Metastatic Pancreatic Carcinoma in the Ovary (tissue), 1 donor: ENCODE measurements around a stretch of chr10.

GRCh38 chr10:63442413-63443312, 23.1 kb downstream of the JMJD1C start:
- PRO-cap = no peak

DNA sequence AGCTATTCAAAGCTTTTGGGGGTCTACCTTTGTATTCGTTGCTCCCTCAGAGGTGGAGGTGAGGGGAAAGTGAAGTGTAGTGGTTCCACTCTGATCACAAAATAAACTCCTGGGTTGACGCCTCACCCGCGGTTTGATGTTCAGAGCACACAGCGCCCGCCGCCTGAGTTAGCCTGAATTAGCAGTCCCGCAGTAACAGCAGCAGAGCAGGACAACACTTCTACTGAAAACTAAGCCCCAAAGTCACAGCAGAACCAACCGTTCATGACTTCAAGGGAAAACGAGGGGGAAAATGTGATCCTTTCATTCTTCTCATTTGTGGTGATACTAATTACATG, 395 bp upstream of the JMJD1C start:
- PRO-cap = unidirectional peak, minus-strand start at position 103 of the sequence

- PRO-cap = no peak
These were observed 24.6 kb upstream of the REEP3 start for GRCh38 chr10:63496528-63497011.

DNA sequence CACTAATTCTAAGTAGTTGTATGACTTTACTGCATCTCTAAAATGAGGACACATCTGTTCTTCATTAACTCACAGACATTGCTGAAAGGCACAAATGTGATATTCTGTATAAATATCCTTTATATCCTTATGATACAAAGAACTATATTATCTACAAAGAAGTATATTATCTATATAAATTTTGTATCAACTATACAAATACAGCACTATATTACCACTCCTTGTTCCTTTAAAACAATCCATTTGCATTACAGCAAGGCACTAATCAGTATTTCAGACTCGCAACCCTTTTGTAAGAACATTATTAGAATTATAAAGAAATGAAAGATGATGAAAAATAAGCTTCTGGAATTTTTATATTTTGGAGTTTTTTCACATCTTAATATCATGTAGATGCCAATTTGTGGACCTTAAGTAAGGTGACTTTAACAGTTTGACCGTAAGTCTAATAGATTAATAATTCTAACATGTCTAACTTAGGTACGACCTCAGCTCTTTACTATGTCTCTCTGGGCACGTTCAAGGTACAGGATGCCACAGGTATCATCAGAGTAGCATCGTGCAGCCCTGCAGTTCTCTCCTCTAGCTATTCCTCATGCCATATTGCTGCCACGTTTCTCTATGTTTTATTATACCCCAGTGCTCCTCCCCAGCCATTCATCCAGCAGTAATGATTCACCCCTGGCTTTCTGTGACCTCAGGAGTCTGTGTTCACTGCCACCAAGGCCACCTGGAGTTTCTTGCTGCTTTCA, 21.4 kb downstream of the REEP3 start:
- PRO-cap = no peak

DNA sequence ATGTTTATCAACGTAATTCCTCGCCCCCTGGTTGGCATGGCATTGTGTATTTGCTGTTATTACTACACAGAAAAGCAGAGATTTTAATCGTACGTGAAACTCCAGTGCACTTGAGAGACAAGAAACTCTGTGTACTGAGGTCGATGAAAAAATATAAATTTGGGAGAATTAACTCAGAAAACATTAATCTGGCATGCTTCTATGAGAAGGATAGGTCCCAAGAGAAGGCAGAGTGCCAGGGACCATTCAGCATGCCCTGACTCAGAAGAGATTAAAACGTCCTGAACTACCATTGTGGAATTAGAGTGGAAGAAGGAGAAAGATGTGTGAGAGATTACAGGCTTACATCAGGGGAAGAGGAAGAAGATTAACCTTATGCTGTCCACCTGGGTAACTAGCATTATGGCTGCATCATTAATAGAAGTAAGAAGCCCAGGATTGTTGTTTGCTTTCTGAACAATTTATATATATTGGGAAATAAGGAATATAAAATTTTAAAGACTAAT, 72.4 kb downstream of the REEP3 start:
- PRO-cap = no peak

DNA sequence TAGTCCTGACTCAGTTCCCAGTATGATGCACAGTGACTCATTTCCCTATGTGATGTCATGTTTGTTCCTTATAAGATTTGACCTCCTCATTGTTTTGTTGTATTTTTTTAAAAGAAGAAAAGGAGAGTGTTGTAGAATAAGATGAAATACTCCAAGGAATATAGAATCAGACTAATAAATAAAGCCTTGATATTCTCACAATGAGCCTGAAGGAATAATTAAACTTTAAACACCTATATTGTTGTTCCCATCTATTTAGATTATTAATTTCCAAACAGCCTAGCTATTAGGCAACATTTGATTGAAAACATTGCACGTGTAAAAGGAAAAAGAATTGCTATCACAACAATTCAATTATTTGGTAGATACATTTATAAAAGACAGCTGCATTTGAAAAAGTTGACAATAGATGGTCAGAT, 186.3 kb downstream of the REEP3 start:
- PRO-cap = no peak

DNA sequence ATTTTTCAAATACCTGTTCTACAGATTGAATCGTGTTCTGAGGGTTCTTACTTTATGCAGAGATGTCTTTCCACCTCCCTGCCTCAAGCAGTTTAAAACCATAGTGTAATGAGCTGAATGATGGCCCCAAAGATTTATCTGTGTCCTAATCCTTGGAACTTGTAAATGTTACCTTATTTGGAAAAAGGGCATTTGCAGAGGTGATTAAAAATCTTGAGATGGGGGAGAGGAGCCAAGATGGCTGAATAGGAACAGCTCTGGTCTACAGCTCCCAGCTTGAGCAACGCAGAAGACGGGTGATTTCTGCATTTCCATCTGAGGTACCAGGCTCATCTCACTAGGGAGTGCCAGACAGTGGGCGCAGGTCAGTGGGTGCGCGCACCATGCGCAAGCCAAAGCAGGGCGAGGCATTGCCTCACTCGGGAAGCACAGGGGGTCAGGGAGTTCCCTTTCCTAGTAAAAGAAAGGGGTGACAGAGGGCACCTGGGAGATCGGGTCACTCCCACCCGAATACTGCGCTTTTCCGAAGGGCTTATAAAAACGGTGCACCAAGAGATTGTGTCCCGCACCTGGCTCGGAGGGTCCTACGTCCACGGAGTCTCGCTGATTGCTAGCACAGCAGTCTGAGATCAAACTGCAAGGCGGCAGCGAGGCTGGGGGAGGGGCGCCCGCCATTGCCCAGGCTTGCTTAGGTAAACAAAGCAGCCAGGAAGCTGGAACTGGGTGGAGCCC, 599.0 kb downstream of the REEP3 start:
- PRO-cap = no peak

DNA sequence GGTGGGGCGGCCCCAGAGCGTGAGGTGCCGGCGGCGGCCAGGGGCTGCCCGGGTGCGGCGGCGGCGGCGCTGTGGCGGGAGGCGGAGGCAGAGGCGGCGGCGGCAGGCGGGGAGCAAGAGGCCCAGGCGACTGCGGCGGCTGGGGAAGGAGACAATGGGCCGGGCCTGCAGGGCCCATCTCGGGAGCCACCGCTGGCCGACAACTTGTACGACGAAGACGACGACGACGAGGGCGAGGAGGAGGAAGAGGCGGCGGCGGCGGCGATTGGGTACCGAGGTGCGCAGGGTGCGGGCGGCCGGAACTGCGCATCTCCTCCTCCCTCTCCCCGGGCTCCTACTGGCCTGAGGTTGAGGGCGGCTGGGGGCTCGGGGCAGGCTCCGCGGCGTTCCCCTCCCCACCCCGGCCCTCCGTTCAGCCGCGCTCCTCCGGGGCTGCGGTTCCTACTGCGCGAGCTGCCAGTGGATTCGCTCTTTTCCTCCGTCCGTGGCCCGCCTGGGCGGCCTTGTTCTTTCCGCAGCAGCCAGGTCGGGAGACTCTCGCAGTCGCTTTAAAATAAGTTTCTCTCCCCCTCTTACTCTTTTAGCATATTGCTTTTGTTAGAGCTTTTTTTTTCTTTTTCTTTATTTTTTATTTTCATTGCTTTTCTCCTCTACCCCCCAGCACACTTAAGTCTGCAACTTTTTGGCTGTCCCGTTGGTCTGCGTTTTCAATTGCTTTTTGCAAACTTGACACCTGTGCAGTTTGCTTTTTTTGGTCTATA, 599 bp downstream of the SIRT1 start:
- PRO-cap = bidirectional peak, plus-strand start at position 90 of the sequence, minus-strand start at position 73 of the sequence; bidirectional peak, plus-strand start at position 345 of the sequence, minus-strand start at position 132 of the sequence; bidirectional peak, plus-strand start at position 437 of the sequence, minus-strand start at position 446 of the sequence

GRCh38 chr10:67904326-67904761, 19.9 kb downstream of the SIRT1 start:
- PRO-cap = no peak

DNA sequence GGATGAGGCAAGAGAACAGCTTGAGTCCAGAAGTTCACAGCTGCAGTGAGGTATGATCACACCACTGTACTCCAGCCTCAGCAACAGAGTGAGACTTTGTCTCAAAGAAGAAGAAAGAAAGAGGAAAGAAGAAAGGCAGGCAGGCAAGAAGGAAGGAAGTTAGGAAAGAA, 13.2 kb upstream of the HNRNPH3 start:
- PRO-cap = no peak

GRCh38 chr10:68331269-68331993, 433 bp upstream of the HNRNPH3 start:
- PRO-cap = bidirectional peak, plus-strand start at chr10:68331482, minus-strand start at chr10:68331490; bidirectional peak, plus-strand start at chr10:68331695, minus-strand start at chr10:68331670; bidirectional peak, plus-strand start at chr10:68332088, minus-strand start at chr10:68331912

DNA sequence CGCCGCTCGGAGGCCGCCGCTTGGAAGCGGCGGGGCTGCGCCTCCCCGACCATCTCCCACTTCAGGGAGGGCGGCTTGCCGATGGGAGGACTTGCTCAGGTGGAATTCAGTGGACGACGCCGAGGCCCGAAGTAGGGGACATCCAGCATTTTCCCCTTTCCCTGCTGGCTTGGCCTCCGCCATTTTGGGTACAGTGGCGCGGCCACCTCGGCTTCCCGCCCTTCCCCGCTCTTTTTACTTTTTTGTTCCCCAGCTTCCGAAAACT, 389 bp downstream of the HNRNPH3 start:
- PRO-cap = no peak

- PRO-cap = no peak
These were observed 5.7 kb upstream of the PBLD start for GRCh38 chr10:68338115-68339064.

DNA sequence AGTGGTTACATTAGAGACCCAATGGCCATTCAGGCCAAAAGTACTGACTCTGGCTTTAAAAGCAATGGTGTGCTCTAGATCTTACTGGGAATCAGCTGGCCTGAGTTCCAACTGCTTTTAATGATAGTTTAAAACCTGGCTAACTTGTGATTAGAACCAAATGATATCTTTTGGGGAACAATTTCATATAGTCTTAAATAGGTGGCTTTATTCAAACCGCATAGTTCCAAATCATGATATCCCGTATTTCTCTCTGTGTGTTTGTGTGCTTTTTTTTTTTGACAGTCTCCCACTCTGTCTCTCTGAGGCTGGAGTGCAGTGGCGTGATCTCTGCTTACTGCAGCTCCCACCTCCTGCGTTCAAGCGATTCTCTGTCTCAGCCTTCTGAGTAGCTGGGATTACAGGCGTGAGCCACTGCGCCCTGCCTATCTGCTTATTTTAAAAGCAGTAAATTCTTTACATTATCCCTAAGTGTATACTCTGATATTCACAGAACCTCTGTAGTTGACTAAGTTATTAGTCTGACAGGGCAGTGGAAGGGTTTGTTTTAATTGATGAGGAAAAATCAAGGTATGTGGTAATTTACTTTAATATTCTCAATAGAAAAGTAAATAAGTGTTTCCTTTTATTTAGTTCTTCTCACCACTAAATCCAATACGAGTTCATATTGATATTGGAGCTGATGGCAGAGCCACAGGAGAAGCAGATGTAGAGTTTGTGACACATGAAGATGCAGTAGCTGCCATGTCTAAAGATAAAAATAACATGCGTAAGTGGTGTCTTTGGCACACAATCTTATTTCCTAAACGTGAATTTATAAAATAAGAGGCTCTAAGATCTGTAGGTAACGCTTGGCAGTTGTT, 8.0 kb upstream of the PBLD start:
- PRO-cap = no peak

DNA sequence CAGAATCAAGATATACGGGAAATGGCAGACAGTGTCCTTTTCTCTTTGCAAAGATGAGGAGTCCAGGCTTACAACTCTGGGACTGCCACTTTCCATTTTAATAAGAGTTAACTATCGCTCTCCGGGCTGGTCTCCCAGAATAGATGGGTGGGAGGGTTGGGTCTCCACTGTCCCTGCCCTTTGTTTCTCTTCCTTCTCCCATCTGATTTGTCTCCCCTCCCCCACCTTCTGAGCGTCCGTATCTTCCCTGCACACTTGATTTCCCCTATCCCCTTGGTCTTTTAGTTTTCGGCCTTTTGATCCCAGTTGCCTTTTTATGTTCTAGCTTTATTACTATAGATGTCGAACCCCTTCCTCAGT, 2.4 kb downstream of the TET1 start:
- PRO-cap = no peak

GRCh38 chr10:68949970-68950826, 5.8 kb upstream of the DDX21 start:
- PRO-cap = no peak

DNA sequence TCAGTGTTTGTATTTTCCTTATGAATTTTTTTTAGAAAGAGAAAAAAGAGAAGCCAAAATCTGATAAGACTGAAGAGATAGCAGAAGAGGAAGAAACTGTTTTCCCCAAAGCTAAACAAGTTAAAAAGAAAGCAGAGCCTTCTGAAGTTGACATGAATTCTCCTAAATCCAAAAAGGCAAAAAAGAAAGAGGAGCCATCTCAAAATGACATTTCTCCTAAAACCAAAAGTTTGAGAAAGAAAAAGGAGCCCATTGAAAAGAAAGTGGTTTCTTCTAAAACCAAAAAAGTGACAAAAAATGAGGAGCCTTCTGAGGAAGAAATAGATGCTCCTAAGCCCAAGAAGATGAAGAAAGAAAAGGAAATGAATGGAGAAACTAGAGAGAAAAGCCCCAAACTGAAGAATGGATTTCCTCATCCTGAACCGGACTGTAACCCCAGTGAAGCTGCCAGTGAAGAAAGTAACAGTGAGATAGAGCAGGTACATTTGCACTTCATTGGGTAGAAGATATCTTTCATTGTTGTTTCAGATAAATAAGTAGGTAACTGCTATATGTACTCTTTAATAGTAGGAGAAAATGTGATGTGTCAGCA, 3.9 kb downstream of the DDX21 start:
- PRO-cap = no peak

DNA sequence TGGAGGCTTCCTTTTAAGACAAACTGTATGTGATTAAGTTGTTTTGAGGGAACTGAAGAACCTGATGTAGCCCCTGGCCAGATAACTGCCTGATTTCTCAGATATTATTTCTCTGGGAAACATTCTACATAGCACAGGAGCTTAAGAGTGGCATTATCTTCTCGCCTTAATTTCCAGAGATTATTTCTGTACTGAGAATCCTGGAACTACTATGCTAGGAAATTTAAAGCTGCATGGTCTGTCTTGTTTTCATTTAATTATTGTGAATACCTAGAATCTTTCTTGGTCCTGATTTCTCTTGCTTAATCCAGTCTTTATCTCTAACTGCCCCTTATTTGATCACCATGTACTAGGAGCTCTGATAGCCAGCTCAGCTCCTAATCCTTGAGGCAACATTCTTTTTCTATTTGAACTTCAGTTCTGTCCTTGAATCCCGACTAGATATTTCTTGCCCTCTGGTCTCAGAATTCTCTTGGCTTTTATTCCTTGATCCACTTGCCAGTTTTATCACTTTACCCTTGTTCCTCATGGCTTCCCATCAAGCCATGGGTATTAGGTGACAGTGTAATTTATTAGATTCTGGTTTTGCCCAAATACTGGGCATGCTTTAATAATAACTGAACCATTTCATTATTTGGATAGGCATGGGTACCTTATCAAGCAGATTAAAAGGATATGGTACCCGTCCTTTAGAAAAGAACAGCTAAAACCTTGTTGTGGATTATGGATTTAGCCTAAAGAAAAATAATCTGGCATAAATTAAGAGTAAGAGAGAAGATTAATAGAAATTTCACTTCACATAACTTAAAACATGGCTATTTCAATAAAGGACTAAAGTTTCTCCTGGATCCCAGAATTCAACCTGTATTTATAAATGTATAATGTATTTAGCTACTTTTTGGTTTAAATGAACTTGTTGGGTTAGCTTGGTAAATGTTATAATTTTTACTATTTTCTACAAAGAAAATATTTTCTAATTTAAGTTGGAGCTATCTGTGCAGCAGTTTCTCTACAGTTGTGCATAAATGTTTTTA, 4.3 kb upstream of the KIFBP start:
- PRO-cap = no peak

- PRO-cap = no peak
These were observed 40.4 kb upstream of the SRGN start for GRCh38 chr10:69047466-69048034.

GRCh38 chr10:69056628-69057195, 31.2 kb upstream of the SRGN start:
- PRO-cap = no peak